Progenitor cell of endocrine pancreas (in vitro differentiated cells): Measurements from ENCODE around the genes SF1, MAP4K2, EHD1 and ATG2A.

GRCh38 chr11:64356957-64357508, 1.9 kb upstream of the RPS6KA4 start:
- PRO-cap: no peak

DNA sequence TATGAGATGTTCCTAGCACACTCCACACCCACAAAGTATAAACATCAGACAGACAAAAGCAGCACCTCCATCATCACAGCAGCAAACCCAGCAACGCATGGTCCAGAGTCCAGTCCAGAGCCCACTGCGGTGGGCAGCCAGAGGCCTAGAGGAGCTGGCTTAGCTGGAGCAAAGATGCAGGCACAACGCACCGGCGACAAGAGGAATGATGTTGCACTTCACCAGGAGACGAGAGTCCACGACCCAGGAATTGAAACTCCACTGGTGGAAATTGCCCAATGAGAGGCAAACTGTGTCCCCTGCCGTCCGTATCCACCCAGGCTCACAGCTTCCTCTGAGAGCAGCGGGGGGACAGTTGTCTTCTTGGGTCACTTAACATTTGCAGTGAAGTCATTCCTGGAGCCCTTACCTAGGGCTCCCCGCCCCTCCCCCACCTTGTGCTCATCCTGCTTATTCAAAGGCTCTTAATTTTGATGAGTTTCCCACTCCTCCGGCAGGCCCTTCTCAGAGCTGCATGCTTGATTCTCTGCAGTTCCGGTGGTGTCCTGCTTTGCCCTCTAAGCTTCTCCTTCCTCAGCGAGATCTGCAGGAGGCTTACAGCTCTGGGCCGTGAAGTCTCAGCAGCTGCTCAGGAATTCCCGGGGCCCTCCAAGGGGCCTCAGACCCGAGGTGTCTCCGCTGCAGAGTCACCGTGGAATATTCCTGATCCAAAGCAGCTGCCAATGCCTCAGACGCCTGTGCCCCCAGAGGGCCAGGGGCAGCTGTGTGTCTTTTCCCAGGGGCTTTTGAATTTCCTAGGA, 36.9 kb downstream of the RPS6KA4 start:
- PRO-cap: no peak

- PRO-cap: no peak
Measured at GRCh38 chr11:64553526-64553810, 2.3 kb upstream of the SLC22A11 start.

GRCh38 chr11:64629533-64630032, 38.6 kb downstream of the SLC22A12 start:
- PRO-cap: no peak

DNA sequence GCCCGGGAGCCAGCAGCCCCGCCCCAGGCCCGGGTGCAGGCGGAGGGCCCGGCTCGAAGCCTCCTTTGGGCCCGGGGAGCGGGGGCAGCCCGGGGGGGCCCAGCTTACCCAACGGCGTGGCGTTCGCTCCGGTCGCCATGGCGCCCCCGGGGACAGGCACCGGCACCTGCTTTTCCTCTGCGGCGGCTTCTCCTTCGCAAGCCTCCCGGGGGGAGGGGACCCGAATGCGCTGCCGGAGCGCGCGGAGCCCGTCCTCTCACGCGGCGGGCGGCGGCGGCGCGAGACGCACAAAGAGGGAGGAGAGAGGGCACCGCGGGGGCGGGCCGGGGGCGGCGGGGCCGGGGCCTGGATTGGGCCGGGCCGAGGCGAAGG, at the start of gene SF1:
TSS of gene SF1 (minus strand) at position 289 of the 372 bp plus-strand sequence.
- PRO-cap: no peak

GRCh38 chr11:64802771-64803939, at the start of gene MAP4K2:
Gene MAP4K2, minus strand, starts transcription at chr11:64803214.
- PRO-cap: bidirectional peak, plus-strand start at chr11:64803375, minus-strand start at chr11:64803169

DNA sequence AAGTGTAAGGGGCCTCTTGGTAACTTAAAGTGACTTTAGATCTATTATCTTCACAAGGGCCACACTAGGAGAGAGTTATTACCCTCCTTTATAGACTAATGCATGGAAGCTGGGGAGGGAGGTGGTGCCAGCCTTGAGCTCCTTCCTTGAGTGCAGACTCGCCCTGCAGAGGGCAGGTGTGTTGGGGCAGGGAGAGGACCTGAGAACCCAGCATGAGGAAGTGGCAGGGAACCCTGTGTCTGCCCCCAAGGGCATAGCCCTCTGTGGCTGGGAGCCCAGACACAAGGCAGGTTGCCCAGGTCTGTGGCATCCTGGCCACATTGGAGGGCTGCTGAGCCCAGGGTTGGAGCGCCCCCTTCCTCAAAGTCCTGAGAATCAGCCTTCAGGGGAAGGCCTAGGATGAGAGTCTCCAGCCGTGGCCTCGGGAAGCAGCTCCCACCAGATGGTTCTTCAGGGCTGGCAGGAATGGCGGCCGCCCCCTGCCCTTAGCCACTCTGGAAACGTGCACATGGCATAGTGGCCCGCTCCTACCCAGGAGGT, 4.3 kb upstream of the CDC42BPG start:
- PRO-cap: no peak

GRCh38 chr11:64877666-64878740, at the start of gene EHD1:
Gene EHD1, minus strand, starts transcription at chr11:64878621.
- PRO-cap: unidirectional peak, plus-strand start at chr11:64877965; bidirectional peak, plus-strand start at chr11:64878458, minus-strand start at chr11:64878467; bidirectional peak, plus-strand start at chr11:64878869, minus-strand start at chr11:64878621

DNA sequence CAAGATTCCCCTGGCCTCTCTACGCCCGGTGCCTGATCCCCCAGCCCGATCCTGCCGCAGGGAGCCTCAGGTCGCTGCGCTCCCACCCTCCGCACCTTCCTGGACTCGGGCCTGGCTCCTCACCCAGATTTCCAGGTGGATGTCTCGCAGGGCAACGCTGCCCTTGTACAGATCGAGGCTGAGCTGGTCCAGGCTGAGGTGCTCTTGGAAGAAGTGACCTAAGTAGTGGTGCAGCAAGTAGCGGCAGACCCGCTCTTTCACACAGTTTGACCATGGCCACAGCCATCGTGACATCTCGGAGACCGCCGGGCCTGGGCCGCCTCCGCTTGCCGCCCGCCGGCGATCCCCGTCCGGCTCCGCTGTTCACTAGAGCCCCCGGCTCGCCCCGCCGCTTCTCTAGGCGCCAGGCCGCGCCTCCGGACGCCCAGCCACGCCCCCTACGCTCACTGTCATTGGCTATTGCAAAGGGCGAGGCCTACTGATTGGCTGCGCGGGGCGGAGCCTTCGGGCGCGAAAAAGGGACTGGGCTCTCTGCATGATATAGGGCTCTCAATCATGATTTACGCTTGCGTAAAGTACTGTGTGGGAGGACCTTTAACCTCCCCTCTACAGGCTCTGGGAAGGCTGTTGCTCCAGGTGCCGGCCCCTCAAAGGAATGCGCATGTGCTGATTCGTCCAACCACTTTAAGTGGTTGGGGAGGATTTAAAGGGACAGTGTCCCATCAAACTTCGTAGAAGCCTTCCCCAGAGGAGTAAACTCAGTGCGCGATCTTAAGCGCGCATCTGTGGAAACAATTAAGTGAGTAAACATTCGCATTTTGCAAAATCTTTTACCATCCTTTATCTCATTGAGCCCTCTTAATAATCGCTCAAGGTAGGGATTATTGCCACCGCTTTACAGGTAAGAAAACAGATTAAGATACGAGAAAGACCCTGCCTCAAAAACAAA, at the start of gene ATG2A:
TSS of gene ATG2A (minus strand) at position 368 of the 949 bp plus-strand sequence.
- PRO-cap: bidirectional peak, plus-strand start at position 624 of the sequence, minus-strand start at position 368 of the sequence; unidirectional peak, plus-strand start at position 732 of the sequence

GRCh38 chr11:64920200-64920533, 3.2 kb upstream of the ATG2A start:
- PRO-cap: no peak

DNA sequence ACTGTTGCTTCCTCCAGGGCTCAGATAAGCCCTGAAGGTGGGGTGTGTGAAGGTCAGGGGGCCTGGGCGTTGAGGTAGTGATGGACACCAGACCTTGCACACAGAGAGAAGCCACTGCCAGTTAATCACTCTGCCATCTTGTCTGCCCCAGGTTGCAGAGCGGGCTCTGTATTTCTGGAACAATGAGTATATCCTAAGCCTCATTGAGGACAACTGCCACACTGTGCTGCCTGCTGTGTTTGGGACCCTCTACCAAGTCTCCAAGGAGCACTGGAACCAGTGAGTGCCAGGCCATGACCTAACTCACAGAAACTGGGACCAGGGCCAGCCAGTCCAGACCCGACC, 3.1 kb downstream of the GPHA2 start:
- PRO-cap: no peak

GRCh38 chr11:64970857-64971115, 1.1 kb downstream of the MAJIN start:
- PRO-cap: no peak

DNA sequence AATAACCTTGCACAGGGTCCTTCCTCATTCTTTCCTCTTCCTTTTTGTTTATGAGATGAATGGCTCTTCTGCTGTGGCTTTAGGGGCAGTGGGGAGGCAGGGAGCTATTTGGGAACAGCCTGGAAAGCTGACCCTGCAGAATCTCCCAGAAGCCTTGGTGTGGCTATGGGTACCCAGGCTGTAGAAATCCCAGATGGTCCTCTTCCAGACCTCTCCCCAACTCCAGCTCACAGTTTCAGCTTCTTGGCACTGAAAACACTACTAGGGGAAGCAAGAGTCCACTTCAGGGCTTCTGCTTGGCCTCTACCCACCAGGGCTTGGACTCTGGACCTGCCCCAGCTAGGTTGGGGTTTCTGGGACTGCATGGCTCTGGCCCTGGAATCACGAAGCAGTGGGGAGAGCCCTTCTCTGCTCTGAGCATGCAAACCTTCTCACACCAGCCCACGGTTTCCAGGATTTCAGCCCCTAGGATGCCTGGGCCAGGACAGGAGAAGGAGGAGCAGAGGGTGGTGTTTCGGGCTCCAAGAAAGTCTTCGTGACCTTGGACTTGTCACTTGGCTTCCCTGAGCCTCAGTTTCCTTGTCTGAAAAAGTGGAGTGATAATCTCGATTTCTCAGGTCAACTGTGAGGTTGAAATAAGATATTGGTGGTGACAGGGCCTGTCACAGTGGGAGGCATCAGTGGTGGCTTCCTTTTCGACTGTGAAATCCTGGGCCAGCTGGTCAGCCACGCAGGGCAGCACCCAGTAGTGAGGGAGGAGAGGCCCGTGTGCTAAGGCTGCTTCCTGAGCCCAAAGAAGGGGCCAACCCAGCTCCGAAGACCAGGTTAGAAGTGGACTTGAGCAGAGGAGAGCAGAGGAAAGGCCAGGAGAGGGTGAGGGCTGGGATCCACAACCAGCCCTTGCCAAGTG, 8.2 kb downstream of the BATF2 start:
- PRO-cap: no peak

DNA sequence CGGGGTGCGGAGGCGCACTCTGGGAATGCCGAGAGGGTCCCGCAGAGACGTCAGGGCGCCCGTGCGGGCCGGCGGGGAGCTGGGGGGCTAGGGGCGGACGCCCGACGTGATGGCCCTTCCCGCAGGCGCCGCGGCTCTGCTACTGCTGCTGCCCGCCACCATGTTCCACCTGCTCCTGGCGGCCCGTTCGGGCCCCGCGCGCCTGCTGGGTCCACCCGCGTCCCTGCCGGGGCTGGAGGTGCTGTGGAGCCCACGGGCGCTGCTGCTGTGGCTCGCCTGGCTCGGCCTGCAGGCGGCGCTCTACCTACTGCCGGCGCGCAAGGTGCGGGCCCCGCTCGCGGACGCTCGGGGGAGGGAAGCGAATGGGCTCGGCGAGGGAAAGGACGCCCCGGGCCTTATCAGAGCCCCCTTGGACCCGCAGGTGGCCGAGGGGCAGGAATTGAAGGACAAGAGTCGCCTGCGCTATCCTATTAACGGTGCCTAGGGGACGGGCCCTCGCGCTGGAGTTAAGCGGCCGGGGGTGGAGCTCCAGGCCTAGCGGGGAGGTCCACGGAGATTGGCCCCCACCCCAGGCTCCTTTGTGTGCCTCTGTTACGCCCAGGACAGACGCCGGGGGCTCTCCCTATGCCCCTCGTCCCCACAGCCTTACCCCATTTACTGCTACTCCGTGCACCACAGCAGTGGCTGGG, 862 bp downstream of the TM7SF2 start:
- PRO-cap: bidirectional peak, plus-strand start at position 398 of the sequence, minus-strand start at position 228 of the sequence; unidirectional peak, plus-strand start at position 653 of the sequence

DNA sequence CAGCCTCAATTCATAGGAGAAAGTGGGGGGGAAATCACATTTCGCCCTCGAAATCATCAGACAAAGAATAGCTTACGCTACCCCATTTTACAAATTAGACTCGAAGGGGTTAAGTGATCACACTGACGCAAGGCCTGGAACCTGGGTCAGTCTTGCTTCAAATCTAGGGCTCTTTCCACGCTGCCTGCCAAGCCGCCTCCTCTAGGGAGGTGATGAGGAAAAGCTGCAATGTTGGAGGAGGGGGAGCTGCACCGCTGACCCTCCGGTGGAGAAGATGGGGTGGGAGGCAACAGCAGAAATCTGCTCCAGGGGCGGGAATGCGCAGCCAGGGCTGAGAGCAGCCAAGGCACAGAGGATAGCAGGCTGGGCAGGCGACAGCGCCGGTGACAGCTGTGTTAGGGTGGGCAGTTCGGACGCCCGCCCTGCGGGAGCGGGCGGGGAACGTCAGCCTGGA, 608 bp downstream of the SYVN1 start:
- PRO-cap: no peak

GRCh38 chr11:65295037-65295817, 19.4 kb upstream of the CDC42EP2 start:
- PRO-cap: no peak

DNA sequence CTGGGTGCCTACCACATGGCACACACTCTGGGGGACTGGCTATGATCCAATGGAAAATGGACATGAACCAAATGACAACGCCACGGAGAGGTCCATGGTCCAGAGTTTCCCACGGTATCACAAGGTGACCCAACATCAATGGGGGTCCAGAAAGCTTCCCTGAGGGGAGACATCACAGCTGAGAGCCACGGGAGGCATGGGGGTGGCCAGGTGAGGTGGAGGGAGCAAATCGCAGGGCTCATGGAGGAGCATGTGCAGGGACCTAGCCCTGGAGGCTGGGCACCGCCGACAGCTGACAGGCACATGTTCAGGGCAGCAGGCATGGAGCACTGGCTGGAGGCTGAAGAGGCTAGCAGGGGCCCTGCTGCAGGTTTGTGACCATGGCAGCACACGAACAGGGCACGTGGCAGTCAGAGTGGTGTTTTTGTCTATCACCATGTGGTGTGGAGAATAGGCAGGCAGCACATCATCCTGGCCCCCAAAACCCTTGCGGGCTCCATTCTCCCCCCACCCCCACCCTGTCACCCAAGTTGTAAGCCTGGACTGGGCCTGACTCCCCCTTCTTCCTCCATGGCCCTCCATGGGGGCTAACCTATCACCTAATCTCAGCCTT, 10.1 kb upstream of the CDC42EP2 start:
- PRO-cap: no peak

DNA sequence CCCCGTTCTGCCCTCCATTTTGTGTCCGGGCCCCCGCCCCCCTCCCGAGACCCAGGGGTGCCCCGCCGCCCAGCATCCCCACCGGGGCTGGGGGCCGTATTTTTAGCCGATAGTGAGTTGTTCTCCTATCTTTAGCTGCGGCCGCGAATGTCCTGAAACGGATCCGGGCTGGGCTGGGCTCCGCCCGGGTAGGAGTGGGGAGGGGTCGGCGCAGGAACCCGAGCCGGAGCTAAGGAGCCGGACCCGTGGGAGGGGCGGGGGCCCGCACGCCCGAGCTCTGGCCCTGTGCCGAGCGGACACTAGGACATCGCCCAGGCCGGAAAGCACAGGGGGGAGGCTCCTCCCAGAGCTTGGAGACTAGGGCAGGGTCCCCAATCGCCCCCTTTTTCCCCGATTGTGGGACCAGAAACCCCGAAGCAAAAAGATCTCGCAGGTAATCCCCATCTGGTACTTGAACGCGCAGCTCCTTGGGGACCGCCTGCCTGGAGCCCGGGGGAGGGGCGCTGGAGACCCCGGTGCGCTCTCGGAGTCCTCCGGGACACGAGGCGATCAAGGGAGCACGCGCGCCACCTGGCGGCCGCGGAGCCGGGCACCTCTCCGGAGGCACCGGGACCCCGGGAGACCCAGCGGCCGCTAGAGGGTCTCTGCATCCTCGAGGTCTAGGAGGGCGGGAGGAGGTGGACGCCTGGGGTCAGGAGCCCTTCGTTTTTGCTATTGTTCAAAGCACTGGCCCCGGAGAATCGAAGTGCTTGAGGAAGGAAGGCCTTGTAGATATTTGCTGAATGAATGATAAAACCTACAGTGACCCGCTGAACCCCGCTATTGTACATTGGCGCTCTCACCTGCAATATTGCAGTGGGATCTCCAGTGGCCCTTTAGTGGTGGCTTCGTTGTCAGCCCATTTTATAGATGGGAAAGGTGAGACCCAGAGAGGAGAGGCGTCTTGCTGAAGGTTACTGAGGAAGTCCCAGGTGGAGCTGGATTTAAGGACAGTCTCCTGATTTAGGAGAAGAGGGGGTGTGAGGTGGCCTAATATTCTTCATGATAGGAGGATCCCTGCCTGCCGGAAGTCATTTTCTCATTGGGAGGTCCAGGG, 861 bp downstream of the CDC42EP2 start:
- PRO-cap: no peak

DNA sequence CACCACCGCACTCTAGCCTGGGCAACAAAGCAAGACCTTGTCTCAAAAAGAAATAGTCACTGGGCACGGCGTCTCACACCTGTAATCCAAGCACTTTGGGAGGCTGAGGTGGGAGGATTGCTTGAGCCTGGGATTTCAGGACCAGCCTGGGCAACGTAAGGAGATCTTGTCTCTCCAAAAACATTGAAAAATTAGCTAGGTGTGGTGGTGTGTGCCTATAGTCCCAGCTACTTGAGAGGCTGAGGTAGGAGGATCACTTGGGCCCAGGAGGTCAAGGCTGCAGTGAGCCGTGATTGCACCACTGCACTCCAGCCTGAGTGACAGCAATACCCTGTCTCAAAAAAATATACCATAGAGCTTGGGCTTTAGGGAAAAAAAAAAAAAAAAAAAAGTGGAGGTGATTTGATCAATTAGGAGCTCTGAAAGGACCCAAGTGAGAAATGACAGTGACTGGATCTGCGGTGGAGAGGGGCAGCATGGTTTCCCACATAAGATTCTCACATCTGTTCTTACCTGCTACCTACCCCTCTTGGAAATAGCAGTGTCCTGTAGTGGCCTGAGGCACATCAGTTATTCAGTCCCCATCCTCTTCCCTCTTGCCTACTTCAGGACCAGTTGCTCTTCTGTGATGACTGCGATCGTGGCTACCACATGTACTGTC, 6.2 kb upstream of the TIGD3 start:
- PRO-cap: no peak

- PRO-cap: no peak
Measured at GRCh38 chr11:65381739-65382051, 751 bp downstream of the SLC25A45 start.